H1 (cell line): Measurements from ENCODE around the gene ZNF500.

- RRBS = no CpG with 5 or more reads among the region's 10 CpGs
CAGE:
- cytosol, long polyA plus RNA = no peak
- long polyA plus RNA = no peak
- nucleus, long polyA plus RNA = no peak
Measured at GRCh38 chr16:4668276-4668912, 25.0 kb upstream of the NUDT16L1 start.

GRCh38 chr16:4677891-4678641, 15.3 kb upstream of the NUDT16L1 start:
- RRBS = no CpG with 5 or more reads among the region's 15 CpGs
CAGE:
- cytosol, long polyA plus RNA = no peak
- long polyA plus RNA = no peak
- nucleus, long polyA plus RNA = no peak

GRCh38 chr16:4684595-4685770, 8.4 kb upstream of the NUDT16L1 start:
- RRBS = 95% methylated on average over 4 of the region's 36 CpGs
CAGE:
- cytosol, long polyA plus RNA = no peak
- long polyA plus RNA = no peak
- nucleus, long polyA plus RNA = no peak

GRCh38 chr16:4766814-4767644, at the start of gene ZNF500:
TSS of gene ZNF500 (minus strand) at chr16:4767162.
- RRBS = 1% methylated on average over 33 of the region's 75 CpGs
CAGE:
- cytosol, long polyA plus RNA = no peak
- long polyA plus RNA = no peak
- nucleus, long polyA plus RNA = no peak

DNA sequence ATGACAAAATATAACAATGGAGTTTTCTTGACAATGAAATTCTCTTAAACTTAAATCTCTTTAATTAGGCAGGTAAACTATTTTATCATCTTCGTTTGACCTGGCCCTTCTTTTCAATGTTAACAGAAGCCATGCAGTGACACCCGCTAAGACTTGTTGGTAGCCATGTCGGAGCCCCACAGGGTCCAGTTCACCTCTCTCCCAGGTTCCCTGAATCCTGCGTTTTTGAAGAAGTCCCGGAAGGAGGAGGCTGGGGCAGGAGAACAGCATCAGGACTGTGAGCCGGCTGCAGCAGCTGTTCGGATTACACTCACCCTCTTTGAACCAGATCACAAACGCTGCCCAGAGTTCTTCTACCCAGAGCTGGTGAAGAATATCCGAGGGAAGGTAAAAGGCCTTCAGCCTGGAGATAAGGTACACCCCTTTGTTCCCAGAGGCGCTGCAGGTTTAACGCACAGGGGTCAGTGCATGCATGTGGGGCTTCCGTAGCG, 5.5 kb downstream of the UBN1 start:
- RRBS = no CpG with 5 or more reads among the region's 13 CpGs
CAGE:
- cytosol, long polyA plus RNA = no peak
- long polyA plus RNA = no peak
- nucleus, long polyA plus RNA = no peak

DNA sequence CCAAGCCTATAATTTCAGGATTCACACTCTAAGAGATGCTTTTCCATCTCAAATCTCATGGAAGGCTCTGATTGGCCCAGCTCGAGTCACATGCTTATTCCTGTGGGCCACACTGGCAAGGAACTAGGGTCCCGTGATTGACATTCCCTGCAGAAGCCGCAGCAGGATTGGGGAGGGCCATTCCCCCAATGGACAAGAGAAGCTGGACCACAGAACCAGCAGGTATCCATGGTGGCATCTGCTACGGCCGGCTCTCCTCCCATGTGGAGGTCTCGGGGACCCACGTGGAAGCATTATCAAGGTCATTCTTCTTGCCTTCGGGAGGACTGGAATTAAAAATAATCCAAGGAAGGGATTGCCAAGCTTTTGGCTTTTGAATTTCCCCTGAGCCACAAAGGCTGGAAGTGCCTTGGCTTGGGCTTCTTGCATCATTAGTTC, 16.2 kb downstream of the NAGPA start:
- RRBS = no CpG with 5 or more reads among the region's 8 CpGs
CAGE:
- cytosol, long polyA plus RNA = no peak
- long polyA plus RNA = no peak
- nucleus, long polyA plus RNA = no peak

- RRBS = no CpG with 5 or more reads among the region's 19 CpGs
CAGE:
- cytosol, long polyA plus RNA = no peak
- long polyA plus RNA = no peak
- nucleus, long polyA plus RNA = no peak
Measured at GRCh38 chr16:5020430-5020954, 13.2 kb downstream of the NAGPA start.

DNA sequence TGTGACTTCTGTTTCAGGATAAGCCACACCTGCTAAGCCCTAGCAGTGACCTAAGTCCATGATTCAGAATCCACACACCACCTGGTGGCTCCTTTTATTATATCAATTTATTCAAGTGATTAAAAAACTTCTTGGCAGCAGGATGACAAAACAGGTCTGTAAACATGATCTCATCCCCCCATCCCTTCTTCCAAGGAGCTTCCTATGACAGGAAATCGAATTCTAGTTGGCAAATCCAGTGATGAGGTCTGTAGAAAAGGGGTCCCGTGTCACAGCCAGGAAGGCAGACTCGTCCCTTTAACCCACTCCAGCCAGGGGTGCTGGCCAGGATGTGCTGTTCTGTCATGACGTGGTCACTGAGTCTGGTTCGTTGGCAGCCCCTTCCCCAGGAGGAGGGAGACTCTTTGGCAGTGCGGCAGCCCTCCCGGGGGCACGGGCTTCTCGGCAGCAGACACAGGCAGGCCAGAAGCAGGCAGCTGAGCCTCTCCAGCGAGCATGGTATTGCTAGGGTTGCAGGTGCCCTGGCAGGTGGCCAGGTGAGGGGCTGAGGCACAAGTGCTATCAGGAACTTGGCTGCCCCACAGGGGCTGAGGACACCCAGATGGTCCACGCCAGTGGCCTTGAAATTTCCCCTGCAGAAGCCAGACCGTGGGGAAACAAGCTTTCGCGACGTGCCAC, 8.8 kb downstream of the NAGPA start:
- RRBS = no CpG with 5 or more reads among the region's 15 CpGs
CAGE:
- cytosol, long polyA plus RNA = no peak
- long polyA plus RNA = no peak
- nucleus, long polyA plus RNA = no peak

DNA sequence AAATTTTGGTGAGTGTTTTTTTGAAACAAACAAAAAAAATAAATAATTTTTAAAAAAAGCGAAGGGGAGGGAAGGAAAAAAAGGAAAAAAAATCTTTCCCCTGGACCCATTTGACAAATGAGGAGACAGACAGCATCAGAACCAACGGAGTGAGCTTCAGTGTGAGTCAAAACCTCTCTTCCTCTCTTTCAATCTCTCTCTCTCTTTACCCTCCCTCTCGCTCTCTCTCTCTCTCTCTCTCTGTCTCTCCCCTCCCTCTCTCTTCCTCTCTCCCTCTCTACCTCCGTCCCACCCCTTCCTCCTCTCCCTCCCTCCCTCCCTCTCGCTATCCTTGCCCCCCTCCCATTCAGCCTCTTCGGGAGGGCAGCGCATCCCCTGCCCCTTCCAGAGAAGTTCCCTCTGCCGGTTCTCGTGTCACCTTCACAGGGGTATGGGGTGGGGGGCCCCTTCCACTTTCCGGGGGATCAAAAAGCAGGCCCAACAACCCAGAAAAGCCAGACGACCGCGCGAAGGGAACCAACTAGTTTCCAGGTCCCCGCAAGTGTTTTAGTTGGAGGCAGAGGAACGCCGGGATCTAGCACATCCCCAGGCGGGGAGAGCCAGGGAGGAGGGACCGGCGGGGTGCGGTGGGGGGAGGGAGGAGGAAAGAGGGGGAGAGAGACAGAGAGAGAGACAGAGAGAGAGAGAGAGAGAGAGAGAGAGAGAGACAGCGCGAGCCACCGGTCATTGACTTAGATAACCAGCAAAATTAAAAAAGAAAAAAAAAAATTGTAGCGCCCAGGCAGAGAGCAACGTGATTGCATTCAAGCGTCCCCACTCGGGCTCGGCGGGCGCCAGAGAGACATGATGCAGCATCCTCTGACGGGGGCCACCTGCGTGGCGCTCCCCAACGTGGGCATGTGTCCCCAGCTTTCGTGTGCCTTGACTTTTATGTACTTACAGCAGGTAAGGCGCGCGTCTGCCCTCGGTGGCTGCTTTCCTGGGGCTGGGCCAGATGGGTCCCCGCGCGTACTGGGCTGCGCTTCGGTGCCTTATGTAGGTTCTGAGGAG, 1285.0 kb downstream of the RBFOX1 start:
- RRBS = 5% methylated on average over 4 of the region's 45 CpGs
CAGE:
- cytosol, long polyA plus RNA = start-site peak on the plus strand centred at position 357 of the sequence, 19 bp wide, 6 reads
- long polyA plus RNA = no peak
- nucleus, long polyA plus RNA = start-site peak on the plus strand centred at position 366 of the sequence, 37 bp wide, 6 reads

- RRBS = no CpG with 5 or more reads among the region's 4 CpGs
CAGE:
- cytosol, long polyA plus RNA = no peak
- long polyA plus RNA = no peak
- nucleus, long polyA plus RNA = no peak
Measured at GRCh38 chr16:7351918-7352232, 1238.4 kb downstream of the TMEM114 start.

- RRBS = no CpG with 5 or more reads among the region's 3 CpGs
CAGE:
- cytosol, long polyA plus RNA = no peak
- long polyA plus RNA = no peak
- nucleus, long polyA plus RNA = no peak
Measured at GRCh38 chr16:8113853-8114255, 476.5 kb downstream of the TMEM114 start.

DNA sequence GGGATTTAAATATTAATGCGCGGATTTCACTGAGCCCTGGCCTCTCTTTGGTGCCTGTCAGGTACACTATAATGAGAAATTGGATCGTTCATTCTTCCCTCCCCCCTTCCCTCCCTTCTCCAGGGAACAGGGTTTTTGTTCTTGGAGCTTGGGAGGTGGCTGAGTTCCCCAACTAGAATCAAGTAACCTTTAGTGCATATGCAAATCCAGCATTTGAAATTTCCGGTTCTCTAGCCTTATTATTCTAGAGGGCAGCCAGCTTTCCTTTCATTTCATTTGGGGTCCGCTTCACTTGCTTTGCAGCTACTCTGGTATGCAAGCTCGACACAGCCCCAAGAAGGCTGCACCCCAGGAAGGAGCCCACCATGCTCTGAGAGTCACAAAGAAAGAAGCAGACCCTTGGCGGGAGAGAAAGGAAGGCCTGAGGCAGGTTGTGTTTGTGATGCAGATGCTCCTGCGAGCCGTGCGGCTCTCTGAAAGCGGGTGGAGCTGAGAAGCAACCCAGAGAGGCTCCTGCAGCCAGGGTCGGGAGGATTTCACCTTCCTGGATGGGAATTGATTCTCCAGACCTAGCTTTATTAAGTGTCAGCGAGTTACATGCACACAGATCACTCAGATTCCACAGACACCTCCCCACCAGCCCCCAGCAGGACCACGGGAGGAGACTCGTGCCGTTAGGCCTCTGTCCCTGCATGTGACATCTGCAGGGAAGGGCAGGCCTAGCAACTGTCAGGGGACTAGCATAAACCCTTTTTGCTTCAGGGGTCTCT, 34.4 kb downstream of the PMM2 start:
- RRBS = no CpG with 5 or more reads among the region's 16 CpGs
CAGE:
- cytosol, long polyA plus RNA = no peak
- long polyA plus RNA = no peak
- nucleus, long polyA plus RNA = no peak

- RRBS = no CpG with 5 or more reads among the region's 16 CpGs
CAGE:
- cytosol, long polyA plus RNA = no peak
- long polyA plus RNA = no peak
- nucleus, long polyA plus RNA = no peak
Measured at GRCh38 chr16:8861206-8862102, 7.4 kb downstream of the CARHSP1 start.

- RRBS = no CpG with 5 or more reads among the region's 3 CpGs
CAGE:
- cytosol, long polyA plus RNA = no peak
- long polyA plus RNA = no peak
- nucleus, long polyA plus RNA = start-site peak on the minus strand at chr16:8898361-8898408, 15 reads; start-site peak on the minus strand at chr16:8898549-8898635, 15 reads
Measured at GRCh38 chr16:8898234-8898703, 16.1 kb downstream of the LITAFD start.

- RRBS = no CpG with 5 or more reads among the region's 4 CpGs
CAGE:
- cytosol, long polyA plus RNA = no peak
- long polyA plus RNA = no peak
- nucleus, long polyA plus RNA = no peak
Measured at GRCh38 chr16:8918163-8918660, 36.1 kb downstream of the LITAFD start.

- RRBS = no CpG with 5 or more reads among the region's 15 CpGs
CAGE:
- cytosol, long polyA plus RNA = no peak
- long polyA plus RNA = no peak
- nucleus, long polyA plus RNA = no peak
Measured at GRCh38 chr16:8958198-8959187, 5.2 kb downstream of the USP7 start.

DNA sequence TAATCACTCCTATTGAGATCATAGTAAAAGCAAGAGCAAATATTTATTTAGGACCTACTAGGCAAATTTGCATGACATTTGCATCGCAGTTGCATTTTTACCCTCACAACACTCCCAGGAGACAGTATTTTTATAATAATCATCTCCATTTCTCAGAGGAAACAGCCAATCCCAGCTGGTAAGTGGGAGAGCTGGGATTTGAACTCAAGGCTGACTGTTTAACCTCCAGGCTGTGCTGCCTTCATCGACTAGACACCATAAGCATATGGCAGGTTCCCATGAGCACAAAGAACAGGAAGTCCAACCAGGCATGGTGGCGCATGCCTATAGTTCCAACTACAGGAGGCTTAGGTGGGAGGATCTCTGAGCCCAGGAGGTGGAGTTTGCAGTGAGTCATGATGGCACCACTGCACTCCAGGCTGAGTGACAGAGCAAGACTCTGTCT, 28.1 kb upstream of the USP7 start:
- RRBS = no CpG with 5 or more reads among the region's 3 CpGs
CAGE:
- cytosol, long polyA plus RNA = no peak
- long polyA plus RNA = no peak
- nucleus, long polyA plus RNA = no peak

DNA sequence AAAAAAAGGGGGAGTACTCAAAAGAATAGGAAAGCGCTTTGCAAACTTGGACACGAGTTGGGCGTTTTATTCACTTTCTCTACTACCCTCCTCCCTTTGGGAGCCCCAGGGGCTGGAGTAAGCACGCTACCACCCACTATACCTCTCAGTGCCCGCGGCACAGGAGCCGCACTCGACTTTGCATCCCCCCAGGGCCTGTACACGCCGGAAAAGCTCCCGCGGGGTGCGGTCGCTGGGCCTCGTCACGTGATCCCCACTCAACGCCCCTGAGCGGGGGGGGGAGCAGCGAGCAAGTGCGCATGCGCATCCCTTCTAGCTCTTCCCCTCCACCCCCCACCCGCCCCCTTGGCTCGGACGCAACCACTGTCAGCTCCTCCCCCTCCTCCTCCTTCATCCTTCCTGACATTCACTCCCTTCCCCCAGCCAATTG, 444 bp upstream of the HAPSTR1 start:
- RRBS = under 1% methylated on average over 5 of the region's 24 CpGs
CAGE:
- cytosol, long polyA plus RNA = no peak
- long polyA plus RNA = no peak
- nucleus, long polyA plus RNA = no peak

DNA sequence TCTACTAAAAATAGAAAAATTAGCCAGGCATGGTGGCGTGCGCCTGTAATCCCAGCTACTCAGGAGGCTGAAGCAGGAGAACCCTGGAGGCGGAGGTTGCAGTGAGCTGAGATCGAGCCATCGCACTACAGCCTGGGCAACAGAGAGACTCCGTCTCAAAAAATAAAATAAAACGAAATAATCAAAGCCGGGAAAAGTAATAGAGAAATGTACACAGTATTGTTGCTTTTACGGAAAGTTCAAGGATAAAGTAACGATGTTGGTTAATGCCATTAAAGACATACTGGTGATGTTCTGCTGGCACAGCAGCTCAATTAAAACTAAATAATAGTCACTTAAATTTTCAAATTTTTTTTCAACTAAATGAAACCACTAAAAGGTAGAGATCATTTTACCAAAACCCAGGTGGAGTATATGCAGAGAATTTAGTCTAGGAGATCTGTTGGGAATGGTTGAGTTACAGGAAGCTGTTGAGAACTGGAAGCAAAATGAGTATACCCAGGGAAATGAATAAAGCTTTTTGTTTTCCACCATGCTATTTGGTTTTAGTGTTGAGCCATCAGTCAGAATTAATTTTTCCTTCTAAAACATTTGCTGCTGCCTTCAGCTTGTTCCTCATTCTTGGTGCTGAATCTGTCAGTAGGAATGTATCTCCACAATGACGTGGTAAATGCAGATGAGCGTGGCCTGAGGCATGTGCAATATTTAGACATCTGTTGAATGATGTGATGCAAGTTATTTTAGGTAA, 10.7 kb downstream of the HAPSTR1 start:
- RRBS = no CpG with 5 or more reads among the region's 12 CpGs
CAGE:
- cytosol, long polyA plus RNA = no peak
- long polyA plus RNA = no peak
- nucleus, long polyA plus RNA = no peak

GRCh38 chr16:9122618-9123301, 31.3 kb downstream of the HAPSTR1 start:
- RRBS = no CpG with 5 or more reads among the region's 4 CpGs
CAGE:
- cytosol, long polyA plus RNA = no peak
- long polyA plus RNA = no peak
- nucleus, long polyA plus RNA = no peak